Umbilical cord (tissue), 2 donors: ENCODE measurements around the gene TENT2.

- RAMPAGE, long total RNA = no peak
These were observed 91.0 kb downstream of the SV2C start for GRCh38 chr5:76174173-76174531.

- RAMPAGE, long total RNA = no peak
These were observed 58.4 kb downstream of the IQGAP2 start for GRCh38 chr5:76461425-76461908.

DNA sequence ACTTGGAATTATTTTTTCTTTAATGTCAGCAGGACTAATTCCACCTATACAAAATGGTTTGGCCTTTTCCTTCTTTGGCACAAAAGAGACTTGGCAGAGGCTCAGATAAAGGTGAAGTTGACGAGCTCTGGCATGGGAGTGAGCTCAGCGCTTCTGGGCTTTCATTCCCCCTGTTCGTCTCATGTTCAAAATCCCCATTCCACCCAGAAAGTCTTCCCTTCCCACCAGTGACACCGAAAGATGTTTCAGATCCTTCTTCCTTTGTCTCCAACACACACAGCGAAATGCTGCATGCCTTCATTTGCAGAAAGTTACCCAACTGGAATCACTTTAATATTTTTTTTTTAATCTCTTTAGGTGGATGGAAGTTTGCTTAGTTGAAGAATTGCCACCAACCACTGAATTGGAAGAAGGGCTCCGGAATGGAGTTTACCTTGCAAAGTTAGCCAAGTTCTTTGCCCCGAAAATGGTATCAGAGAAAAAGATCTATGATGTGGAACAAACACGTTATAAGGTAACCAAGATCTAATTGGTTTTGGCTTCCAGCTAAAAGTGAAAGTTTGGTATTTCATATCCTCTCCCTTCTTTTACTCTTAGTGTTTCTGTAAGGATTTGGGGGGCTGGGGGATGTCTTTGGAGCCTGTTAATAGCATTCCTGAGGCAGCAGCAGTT, 61.0 kb downstream of the F2RL2 start:
- RAMPAGE, long total RNA = no peak

DNA sequence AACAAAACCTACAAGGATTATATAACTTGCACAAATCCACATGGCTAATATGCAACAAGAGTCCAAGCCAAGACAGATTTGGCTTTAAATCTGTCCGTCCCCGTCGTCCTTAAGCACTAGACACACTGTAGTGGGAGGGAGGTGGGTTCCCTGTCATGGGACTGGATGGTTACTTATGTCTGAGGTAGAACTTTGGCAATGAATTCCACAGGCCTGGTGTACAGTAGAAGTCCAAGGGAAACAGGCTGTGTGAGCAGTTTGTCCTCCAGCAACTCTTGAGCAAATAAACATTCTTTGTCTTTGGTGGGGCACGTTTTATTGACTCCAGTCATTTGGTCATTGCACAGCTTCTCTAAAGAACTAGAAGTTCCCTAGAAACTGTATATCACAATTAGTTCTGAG, 24.9 kb upstream of the F2R start:
- RAMPAGE, long total RNA = no peak

DNA sequence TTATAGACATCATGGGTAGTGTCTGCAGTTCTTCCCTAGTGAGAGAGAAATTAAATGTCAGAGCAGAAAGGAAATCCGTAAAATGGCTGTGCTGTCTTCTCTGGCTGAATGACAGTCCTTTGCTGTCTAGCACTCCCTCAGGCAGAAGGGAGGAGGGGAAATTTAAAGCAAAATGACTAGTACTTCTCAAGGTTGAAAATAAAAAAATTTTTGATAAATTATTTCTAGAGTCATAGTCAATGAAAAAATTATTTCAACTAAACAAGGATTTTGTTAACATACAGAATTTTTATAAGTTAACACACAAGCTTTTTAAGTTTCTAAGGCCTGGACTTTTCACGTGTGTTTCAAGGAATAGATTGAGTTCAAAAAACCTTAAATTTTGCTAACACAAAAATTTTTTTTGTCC, 20.3 kb downstream of the F2R start:
- RAMPAGE, long total RNA = no peak

DNA sequence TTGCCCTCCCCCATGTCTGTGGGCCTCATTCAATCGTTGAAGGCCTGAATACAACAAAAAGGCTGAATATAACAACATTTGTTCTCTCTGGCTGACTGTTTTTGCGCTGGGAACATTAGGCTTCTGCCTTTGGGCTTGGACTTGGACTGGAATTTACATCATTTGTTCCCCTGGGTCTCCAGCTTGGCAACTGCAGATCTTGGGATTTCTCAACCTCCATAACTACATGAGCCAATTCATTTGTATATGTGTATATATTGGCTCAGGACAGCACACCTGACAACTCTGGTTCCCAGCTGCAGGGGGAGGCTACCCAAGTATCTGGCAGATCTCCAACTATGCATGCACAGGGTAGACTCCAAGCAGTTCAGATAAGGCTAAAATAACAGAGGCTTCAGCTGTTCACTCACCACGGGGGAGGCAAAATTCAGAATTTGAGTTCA, 31.6 kb upstream of the F2RL1 start:
- RAMPAGE, long total RNA = no peak

DNA sequence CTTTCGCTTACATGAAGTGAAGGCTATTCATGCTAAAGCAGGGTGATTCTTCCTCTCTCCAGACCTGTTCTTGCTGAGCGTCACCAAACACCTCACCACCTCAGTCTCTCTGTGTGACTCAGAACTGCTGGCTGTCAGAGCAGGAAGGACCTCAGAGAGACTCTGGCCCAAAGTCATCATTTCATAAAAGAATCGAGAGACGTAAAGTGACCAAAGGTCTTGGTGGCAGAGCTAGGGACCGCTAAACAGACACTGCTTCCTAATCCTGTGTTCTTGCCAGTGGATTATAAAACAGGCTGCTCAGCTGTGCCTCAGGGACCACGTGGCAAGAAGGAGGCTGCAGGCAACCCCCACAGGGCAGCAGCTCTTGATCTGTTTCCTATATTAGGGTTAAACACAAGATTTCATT, 73.8 kb downstream of the LHFPL2 start:
- RAMPAGE, long total RNA = no peak

DNA sequence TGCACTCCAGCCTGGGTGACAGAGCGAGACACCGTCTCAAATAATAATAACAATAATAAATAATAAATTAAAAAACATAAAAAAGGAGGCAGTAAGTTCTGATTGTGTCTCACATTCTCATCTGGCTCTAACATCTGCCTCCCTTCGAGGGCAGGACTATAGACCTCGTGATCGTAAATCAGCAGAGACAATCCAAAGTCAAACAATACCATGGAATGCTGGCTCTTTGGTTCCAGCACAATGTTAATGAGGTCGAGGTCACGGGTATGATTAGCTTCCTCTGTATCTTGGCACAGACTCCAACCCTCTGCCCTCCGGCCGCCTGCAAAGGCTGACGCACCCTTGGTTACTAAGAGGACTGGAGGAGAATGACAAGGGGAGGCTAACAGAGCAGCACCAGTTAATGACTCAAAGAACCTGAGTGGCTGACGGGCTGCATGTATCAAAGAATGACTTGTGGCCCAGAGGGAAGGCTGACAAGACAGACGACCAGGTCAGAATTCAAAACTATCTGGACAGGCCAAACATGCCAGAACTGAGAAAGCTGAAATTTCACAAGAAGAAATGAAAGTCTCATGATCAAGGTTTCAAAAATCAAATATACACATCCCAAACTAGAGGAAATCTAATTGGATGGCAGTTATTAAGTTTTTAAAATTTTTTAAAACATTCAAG, 10.1 kb downstream of the LHFPL2 start:
- RAMPAGE, long total RNA = no peak

GRCh38 chr5:78639653-78640158, 8.9 kb downstream of the LHFPL2 start:
- RAMPAGE, long total RNA = no peak

DNA sequence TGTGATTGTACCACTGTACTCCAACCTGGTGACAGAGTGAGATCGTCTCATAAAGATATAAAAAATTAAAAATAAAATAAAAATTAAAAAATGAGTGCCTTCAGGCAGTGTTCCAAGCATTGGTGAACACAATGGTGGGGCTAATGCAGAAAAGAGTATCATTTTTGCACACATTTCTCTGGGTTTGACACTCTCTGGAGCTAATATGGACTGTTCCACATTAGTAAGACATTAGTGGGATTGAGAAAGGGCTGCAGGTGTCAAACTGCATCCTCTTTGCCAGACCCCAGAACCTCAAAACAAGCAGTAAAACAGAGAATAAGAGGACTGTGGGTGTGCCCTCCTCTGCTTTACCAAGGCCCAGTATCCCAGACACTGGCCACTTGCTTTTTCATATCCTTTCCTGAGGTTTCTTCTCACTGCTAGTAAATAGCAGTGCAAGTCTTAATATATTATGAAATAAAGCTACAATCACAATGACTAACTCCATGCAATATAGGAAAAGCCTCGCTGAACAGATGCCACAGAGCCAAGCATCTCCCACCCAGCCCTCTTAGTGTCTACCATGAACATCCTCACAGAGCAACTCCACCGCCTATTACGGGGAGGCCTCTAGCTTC, 130.5 kb upstream of the LHFPL2 start:
- RAMPAGE, long total RNA = no peak

- RAMPAGE, long total RNA = no peak
These were observed 16.2 kb downstream of the ARSB start for GRCh38 chr5:78968842-78969279.

- RAMPAGE, long total RNA = no peak
These were observed 4.5 kb upstream of the BHMT start for GRCh38 chr5:79107125-79107541.

GRCh38 chr5:79547124-79547448, 33.2 kb upstream of the HOMER1 start:
- RAMPAGE, long total RNA = no peak

GRCh38 chr5:79612118-79613402, at the start of gene TENT2:
TSS of gene TENT2 (plus strand) at chr5:79612441.
- RAMPAGE, long total RNA = no peak

- RAMPAGE, long total RNA = no peak
These were observed 27.1 kb downstream of the TENT2 start for GRCh38 chr5:79639076-79640084.

GRCh38 chr5:79667204-79668054, 22.2 kb upstream of the CMYA5 start:
- RAMPAGE, long total RNA = no peak

DNA sequence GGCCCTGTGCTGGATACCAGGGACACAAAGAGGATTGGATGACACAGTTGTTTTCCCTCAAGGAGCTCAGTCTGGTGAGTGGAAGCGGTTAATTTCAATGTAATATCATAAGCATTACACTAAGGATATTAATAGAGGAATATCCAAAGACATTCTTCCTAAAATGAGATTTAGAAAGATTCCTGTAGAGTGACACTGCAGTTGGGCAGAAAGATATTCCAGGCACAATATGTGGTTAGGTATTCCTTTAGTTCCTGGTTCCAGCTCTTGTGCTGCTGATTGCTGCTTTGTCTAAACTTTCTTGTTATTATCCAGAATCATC, 6.0 kb downstream of the CMYA5 start:
- RAMPAGE, long total RNA = no peak

GRCh38 chr5:79695960-79696530, 6.4 kb downstream of the CMYA5 start:
- RAMPAGE, long total RNA = no peak

DNA sequence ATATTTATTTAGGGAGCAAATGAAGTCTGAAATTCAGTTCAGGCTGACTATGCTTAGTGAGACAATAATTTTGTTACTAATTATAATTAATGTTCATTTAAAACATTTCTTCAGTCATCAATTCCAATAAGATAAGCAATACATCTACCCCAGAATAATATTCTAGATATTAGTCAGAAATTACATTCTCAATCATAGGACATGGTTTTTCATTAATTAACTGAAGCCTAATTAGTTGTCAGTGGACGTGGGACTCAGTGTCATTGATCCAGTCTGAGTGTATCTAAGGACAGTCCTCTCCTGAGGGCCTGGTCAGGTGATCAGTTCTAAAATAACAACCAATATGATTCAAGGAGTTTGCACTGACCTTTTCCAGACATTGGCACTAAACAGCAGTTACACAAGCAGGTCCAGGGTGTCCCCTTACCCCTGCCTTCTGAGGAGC, 97.7 kb downstream of the CMYA5 start:
- RAMPAGE, long total RNA = no peak

GRCh38 chr5:79859672-79860025, 131.4 kb downstream of the MTX3 start:
- RAMPAGE, long total RNA = no peak